Thoracic aorta endothelial cell (primary cell): ENCODE measurements around the gene SH2D5.

DNA sequence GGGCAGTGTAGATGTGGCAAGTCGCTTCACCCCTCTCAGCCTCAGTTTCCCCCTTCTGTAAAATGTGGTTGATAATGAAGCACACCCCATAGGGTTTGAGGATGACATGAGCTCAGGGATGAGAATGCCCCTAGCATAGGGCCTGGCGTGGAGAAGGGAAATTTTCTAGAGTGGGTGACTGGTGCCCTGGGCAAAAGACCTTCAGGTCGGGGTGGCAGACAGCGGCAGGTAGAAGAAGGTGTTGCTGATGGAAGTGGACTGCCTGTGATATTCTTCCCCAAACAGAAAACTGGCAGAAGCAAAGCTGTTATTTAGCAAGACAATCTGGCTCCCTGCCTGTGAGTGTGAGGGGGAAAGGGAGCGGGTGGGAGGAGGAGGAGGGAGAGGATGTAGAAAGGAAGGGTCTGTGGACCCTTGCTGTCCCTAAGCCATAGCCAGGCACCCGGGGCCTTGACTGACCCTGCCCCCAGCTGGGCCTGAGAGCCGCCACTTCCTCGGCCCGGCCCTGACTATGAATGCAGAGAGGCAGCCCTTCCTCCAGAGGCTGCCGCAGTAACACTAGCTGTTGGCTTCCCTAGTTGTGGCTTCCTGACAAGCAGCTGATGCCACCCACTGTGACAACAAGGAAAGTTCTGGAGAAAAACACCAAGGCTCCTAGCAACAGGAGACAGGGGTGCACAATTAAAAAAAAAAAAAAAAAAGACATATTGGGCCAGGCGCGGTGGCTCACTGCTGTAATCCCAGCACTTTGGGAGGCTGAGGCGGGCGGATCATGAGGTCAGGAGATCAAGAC lies 13.8 kb downstream of the PLA2G2F start:
- CAGE, long polyA plus RNA, result no peak

DNA sequence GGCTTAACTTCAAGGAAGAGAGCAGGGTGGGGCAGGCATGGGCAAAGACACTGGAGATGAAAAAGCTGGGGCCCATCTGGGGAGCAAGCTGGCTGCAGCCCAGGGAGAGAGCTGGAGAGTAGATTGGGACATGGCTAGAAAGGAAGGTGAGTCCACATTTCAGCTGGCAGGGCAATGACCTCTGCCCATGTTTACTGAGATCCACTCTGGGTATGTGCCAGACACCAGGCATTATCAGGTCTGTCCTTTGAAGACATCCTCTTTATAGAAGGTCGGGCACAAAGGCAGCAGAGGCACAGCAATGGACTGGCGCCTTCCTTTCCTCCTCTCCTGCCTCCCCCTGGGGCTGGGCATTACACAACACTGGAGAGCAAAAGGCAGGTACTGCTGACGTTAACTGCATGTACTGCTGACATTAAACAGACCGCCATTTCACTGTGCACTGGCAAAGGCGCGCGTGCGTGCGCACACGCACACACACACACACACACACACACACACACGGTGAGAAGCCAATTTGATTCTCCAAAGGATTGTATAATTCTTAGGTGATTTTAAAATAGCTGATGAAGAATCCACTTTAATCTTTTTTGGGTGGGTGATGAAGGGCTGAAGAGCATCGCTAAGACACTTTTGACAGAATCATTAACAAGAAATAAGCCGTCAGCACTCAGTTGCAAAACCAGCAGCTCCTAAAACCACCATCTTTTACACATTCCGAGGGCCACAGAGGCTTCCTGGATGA lies 2.0 kb upstream of the UBXN10 start:
- CAGE, long polyA plus RNA, result no peak

DNA sequence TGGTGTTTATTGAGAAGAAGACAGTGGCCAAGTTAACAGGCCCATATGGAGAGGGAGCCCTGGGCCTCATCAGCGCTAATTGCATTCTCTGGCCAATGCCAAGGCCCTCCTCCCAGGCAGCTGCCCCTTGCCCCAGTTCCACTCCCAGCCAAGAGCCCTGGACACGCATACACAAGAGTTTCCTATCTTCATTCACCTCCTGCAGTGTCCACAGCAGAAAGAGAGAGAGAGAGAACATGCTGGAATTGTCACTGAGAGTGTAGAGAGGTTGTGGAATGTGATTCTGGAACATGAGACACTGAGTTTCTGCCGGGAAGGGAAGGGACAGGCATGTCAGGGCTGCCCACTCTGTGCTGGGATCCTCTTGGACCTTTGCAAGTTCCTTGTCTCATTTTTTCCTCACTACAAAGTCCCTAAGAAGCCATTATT lies 25.4 kb upstream of the VWA5B1 start:
- CAGE, long polyA plus RNA, result no peak

- CAGE, long polyA plus RNA, result no peak
Observed at GRCh38 chr1:20302010-20302448, 11.4 kb downstream of the VWA5B1 start.

DNA sequence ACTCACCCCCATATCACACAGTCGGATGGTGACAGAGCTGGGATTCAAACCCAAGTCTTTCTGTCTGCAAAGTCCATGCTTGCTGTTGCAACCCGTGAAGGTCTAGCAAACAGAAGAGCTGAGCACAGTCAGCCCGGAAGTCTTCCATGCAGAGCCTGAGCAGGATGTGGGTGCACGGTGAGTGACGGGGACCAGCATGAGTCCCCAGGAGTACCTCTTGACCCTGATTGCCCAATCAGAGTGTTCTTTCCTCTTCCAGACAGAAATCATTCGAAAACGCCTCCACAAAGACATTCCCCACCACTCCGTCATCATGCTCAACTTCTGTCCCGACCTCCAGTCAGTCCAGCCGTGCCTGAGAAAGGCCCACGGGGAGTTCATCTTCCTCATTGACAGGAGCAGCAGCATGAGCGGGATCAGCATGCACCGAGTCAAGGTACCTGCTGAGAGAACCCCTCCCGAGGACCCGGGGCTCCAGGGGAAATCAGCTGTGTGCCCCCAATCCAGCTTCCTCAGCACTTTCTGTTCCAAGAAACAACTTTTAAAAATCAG lies 32.5 kb downstream of the VWA5B1 start:
- CAGE, long polyA plus RNA, result no peak

DNA sequence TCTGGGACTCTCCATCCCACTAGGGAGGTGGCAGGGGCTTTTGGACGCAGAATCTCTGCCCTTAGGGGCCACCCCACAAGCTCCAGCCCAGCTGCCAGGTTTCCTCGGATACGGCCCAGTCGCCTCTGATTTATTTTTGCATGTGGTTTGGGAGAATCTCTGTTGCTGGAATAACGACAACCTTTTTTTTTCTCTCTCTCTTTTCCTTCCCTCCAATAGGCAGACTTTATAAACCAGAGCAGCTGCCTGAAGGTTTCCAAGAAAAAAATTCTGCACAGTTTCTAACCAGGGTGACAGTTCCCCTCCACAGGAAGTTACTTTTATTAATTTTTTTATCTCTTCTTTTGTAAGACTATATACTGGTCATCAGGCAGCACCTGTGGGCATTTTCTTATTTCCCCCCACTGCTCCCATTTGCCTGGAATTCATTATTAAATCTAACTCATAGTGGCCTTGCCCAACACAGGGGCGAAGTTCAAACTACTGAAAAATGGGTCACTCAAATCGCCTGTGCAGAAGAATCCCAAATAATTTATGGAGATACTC lies 8.2 kb downstream of the CAMK2N1 start:
- CAGE, long polyA plus RNA, result no peak

GRCh38 chr1:20500762-20501320 lies 7.1 kb downstream of the MUL1 start:
- CAGE, long polyA plus RNA, result no peak

- CAGE, long polyA plus RNA, result no peak
Observed at GRCh38 chr1:20587464-20588195, 1.3 kb upstream of the CDA start.

DNA sequence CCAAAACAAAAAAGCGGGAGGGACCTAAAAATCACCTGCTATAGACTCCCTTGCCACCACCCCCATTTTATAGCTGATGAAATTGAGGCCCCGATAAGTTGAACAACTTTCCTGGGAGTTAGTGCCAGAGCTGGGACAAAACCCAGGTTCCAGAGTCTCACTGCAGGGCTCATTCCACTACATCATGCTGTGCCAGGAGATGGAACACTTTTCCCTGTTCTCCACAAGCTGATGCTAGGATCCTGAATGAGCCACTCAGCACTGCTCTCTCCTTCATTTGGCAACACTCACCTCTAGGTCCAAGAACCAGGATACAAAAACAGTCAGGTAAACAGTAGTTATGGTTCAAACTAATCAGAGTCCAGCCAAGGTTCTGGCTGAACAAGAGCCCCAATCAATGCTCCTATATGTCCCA lies 17.4 kb downstream of the CDA start:
- CAGE, long polyA plus RNA, result no peak

DNA sequence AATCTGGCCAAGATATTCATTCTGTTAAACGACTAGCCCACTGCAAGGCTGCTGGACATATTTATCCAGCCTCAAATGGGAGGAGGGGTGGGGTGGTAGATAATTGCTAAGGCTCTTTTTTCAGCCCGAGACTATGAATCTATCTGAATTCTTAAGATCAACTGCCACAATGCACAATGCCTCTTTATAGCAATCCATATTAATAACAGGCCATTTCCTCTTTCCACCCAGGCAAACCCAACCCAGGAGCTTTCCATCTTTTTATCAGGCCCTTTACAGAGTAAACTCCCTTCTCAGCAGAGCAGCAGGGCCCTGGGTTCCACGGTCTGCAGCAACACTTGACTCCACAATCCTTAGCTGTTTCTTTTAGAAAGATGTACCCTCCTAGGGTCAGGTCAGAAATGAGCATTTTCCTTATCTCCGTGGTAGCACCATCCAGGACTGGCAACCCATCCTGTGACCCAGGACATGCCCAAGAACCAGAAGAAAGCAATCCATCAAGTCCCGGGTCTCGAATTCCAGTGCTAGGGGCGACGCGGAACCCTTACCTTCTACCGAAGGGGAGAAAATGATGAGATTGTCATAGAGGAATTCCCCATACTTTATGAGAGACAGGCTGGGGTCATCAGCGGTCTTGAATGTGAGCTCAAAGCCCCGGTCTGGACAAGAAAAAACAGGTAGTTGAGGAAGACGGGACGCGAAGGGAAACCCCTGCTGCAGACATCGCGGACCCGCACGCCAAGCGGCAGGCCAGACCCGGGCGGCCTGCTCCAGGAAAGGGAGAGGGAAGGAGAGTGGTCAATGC lies 634 bp downstream of the DDOST start:
- CAGE, long polyA plus RNA, result no peak

- CAGE, long polyA plus RNA, result no peak
Observed at GRCh38 chr1:20684094-20684532, 22.9 kb upstream of the DDOST start.

DNA sequence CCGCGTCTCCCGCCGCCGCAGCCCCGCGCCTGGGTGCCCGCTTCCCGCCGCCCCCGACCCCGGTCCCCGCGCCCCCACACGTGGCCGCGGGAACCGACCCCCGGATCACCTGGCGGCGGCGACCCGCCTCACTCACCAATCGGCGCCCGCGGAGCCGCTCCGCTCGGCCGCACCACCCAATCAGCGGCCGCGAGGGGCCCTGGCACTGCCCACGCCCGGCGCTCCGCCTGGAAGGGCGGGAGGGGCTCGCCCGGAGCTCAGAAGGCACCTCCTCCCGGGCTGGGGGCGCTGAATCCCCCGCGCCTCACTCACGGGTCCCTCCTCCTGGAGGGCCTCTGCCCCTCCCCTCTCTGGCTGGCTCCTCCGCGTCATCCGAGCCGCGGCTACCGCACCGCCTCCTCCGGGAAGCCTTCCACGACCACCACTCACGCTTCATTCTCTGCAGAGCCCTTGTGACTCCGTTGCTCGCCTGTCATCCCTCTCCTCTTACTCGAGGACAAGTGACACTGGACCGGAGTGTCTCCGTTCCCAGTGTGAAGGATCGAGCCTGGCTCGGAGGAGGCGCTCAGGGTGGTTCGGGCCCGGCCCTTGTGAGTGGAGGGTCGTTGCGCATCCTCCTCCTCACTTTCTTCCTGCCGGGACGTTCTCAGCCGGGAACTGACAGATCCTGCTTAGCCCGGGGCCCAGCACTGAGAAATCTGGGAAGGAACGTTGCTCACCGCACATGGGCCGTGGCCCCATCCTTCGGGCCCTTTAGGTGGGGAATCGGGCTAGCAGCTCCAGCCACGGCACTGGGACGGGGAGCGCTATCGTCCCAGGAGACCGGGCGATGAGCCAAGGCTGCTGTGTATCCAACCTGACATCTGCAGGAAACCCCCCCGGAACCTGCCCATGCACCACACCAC lies at the start of gene SH2D5:
SH2D5 (minus strand) TSS at position 659 of the 905 bp plus-strand sequence.
- CAGE, long polyA plus RNA, result no peak

DNA sequence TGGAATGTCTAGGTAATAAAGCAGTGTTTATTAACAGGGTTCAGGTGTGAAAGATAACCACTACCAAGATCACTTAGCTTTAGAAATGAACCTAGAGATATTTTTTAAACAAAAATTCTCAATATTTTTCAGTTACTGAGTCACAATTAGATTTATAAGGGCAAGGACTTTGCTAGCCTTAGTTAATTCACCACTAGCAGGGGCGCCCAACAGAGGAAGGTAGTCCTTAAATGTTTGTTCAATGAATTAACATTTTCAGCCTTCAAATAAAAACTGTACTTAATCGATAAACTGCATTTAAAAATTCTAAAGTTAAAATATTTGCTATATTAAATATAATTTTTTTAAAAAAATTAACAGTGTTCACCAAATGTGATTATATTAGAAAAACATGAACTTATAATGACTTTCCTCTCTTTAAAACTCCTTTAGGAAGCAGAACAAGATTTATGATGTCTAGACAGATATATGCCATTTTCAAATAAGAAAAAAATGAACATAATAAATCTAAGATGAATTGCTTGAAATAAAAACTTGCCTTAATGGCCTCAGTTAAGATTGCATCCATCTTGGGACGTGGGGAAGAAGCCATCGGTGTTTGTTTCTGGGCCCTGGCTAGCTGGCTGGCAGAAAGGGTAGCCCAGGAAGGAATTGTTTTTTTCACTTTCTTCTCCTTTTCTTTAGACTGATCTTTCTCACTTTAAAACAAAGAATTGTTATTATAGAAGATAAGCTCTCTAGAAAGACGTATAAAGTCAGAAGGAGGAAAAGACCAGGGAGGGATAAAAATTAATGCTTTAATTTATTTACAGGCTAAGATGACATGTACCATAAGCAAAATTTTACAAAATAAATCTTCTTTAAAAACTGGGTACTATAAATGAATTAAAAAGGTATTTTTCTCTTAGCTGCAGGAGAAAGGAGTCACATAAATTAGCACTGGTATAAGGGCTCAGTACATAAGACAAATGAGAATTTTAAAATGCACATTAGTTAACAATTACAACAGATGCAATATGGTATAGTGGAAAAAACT lies 13.9 kb downstream of the HP1BP3 start:
- CAGE, long polyA plus RNA, result no peak

DNA sequence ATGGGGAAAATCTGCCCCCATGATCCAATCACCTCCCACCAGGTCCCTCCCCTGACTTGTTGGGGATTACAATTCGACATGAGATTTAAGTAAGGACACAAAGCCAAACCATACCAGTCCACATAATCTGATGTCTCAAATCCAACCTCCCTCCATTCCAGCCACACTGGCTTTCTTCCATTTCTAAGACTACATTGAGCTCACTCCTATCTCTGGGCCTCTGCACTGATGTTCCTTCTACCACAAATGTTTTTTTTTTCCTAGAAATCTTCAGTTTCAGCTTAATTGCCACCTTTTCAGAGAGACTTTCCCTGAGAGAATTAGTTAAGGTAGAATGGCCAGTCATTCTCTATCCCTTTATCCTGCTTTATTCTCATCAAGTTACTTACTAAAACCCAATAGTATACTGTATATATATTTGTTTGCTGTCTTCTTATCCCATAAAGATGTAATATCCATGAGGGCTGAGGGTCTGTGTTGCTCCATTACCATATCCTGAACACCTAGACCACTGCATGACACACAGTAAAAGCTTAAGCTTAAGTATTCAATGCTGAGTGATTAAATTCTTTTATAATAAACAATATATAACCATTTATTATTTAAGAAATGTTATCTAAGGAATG lies 92.1 kb downstream of the EIF4G3 start:
- CAGE, long polyA plus RNA, result no peak

GRCh38 chr1:21220636-21221188 lies 44.0 kb upstream of the EIF4G3 start:
- CAGE, long polyA plus RNA, result no peak

DNA sequence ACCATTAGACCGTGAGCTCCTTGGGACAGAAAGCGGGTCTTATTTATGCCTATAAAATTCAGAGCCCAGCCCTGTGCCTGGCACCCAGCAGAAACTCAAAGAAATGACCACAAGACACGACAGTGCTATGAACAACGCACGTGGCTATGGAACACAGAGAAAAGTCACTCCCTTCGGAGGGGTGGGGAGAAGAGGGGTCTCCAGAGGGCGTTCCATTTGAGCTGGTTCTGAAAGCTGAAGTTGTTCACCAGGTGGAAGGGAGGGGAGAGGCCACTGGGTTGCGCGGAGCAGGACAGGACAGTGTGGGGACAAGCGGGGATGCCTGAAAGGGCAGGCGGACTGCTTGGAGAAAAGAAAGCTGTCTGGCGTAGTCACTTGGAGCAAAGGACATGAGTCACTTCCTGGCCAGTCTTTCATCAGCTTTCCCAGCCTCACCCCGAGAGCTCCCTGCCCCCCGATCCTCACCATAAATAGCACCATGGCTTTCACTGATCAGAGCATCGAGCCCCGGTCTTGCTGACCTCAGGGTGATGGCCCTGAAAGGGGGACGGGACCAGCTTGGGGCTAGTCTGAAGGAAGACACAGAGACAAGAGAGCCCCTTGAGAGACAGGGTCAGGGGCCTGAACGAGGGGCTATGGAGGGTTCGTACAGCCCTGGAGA lies 28.5 kb downstream of the ECE1 start:
- CAGE, long polyA plus RNA, result no peak

DNA sequence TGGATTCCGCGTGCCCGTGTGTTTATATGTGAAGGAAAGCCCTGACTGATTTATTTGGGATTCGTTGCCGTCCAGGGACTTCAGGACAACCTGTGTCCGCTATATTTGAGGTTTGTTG lies 55.9 kb upstream of the ECE1 start:
- CAGE, long polyA plus RNA, result no peak

DNA sequence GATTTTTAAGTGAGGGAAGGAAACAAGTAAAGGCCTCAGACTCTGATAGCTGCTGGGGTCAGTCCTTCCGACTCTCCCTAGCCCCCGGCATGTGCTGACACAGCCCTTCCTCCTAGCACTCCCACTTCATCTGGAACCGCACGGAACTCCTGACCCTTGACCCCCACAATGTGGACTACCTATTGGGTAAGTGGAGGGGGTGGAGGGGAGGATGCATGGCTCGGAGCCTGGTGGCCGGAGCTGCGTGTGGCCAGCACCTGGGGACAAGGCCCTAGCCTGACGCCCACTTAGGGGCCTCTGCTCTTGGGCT lies 60.9 kb downstream of the ALPL start:
- CAGE, long polyA plus RNA, result no peak

DNA sequence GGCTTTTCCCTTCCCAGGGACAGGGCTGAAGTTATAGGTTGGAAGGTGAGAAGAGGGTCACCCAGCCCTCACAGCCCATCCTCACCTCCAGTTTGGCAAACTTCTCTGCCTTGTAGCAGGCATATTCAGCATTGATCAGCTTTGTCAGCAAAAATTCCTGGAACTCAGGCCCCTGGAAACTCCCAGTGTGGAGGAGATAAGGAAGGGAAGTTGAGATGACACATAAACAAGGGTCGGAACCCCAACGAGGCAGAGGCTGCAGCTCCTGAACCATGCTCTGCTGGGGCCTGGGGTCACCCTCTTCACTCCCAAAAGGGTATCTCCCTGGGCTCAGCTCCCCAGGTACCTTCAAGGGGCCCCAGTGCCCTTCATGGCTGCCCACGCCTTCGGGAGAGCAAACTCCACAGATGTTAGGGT lies 60.4 kb downstream of the RAP1GAP start:
- CAGE, long polyA plus RNA, result no peak

DNA sequence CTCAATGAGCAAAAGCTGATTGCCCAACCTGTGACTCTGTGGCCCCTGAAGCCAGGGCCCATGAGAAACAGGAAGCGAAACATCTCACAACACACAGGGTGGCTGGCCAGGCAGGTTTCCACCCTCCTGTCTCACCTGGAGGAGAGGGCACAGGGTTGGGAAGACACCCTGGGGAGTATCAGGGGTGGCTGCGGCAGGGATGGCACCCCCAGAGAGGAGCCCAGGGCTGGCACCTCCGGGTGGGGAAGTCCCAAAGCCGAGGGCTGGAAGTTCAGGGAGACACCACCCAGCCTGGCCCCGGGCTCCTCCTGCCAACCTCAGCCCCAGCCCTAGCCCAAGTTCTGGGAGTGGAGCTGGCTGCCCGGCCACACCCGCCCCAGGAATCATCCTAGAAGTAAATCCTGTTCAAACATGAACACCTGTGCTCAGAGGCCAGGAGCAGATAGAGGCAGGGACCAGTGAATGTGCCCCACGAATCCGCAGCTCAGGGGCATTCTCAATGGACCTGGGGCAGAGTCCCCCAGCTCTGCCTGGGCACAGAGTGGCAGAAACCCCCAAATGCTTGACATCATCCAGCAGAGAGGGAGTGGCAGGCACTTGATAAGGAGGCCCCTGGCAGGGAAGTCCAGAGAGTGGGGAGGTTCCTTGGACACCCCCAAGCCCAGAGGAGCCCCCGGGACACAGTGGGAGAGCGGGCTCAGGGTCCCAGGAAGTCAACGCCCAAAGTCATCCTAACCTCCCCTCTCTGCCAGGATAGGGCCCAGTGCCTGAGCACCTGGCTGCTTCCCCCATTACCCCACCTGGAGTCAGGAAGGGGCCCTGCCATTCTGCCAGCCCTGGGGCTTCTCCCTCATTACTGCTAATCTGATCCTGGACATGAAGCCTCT lies 54.4 kb downstream of the RAP1GAP start:
- CAGE, long polyA plus RNA, result no peak